CD14-positive monocyte (primary cell): Measurements from ENCODE around the gene C9orf152.

DNA sequence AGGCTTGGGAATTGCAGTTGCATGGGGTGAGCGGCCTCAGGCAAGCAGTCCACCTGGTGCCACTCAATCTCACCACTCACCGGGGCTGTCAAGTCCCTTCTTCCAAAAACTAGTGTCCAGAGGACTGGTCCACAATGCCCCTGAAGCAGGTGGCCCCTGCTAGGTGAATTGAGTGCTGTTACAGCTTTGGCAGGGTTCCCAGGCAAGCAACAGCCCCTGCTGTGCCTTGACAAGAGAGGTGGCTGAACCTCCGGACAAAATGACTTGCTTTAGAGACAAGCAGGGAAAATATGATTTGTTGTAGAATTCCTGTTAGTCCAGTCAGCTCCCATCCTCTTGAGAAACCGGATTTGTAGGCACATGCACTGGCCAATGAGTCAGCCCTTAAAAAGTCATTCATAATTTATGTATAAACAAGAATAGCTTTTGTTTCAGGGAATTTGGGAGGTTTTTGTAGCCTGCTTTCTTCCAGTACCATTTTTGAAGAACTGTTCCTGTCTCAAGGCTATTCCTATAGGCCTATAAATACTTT, 411.2 kb downstream of the ACTL7B start:
- CAGE, long polyA plus RNA, result no peak

DNA sequence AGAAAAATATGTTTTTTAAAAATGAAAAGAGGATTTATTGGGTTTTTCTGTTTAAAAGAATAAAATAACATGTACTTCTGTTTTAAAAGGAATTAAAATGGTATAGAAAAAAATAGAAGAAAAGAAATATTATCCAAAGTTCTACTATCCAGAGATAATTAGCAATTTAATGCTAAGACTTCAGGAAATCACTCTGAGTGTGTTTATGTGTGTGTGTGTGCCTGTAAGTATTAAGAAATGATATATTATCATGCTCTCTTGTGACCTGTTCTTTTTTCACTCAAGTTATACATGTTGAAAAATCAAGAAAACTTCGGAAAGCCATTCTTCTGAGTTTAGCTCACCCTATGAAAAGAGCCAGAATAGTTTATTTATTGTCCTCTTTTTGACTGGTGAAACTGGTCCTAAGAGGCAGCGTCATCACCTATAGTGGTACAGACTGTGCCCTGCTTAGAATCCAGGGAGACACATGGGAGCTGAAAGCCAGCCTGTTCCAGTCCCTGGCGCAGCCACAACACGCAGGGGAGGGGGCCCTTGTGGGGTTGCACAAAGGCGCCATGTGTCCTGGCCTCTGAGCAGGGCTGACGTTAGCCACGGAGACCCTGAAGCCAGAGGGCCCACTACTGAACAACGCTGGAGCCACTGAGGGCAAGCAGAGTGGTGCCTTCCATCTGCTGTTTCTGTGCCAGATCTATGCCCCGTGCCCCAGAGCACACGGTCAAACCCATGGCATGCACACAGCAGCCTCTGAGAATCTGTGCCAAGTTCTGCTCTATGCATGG, 147.5 kb downstream of the ACTL7B start:
- CAGE, long polyA plus RNA, result no peak

- CAGE, long polyA plus RNA, result no peak
These were observed 74.8 kb downstream of the ACTL7B start for GRCh38 chr9:108780878-108781534.

DNA sequence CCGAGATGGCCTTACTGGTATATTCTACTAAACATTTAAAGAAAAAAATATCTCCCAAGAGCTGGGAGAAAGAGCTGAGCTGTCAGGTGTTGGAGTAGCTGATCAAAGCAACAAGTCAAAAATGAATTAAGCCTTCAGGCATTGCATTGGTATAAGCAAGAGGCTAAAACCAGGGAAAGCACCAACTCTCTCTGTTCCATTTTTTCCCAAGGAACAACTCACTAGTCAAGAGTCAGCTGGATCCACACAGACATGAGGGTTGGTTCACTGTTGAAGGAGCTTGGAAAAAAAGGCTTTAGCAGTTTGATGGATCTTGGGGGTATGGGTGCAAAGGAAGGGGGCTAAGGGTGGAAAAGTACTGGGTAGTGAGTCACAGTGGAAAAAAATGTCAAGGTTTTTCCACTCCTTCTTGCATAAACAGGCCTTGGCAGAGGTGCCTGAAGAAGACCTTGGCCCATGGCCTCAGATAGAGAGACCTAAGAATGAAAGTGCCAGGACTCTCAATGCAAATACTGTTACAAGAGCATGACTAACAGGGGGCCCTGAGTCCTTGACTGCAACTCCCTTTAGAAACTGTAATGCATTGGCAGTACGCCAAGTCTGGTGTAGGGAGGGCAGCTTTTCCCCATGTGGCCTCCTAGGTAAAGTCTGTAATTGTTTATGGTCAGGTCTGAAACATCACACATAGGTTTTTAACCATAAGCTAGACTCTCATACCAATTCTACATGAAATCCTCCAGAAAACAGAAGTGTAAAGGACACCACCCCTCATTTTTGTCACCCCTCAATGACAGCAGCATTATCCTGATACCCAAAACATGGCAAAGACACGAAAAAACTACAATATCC, 23.7 kb downstream of the ACTL7A start:
- CAGE, long polyA plus RNA, result no peak

GRCh38 chr9:108891023-108891494, 29.0 kb downstream of the ACTL7A start:
- CAGE, long polyA plus RNA, result no peak

- CAGE, long polyA plus RNA, result no peak
These were observed 18.6 kb downstream of the CTNNAL1 start for GRCh38 chr9:108994712-108995108.

DNA sequence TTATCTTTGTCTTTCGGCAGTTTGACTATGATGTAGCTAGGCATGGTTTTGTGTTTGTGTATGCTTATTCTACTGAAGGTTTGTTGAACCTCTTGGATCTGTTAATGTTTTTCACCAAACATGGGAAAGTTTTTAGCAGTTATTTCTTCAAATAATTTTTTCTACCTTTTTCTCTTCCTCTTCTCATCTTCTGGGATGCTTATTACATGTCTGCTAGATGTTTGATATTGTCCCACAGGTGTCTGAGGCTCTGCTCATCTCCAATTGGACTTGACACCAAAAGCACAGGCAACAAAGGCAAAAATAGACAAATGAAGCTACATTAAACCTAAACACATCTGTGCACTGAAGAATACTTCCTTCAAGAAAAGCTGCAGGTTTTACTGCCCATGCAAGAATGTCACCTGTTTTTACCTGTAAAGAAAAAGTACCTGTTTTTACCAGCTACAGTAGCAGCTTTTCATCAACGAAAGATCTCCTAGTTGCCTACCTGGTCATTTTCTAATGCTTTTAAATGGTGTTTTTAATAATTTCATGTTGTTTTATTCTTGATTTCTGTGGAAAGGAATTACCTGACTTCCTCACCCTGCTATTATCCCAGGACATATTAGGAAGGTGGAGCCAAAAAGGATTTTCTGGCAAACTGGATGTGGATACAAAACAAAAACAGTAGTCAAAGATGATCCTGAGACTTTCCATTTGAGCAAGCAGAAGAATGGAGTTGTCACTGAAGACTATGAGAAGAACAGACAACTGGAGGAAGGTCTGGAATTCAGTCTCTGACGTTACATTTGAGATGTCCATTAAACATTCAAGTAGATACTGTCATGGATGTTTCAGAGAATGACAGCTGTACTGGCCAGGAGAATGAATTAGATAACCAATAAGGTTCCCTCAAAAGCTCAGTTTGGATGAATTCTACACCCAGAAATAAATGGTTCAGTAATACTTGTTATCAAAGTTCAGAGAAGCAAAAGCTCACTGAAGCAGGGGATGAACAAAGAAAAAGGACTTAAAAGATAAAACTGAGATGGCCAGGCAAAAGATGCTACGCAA, 40.7 kb downstream of the TMEM245 start:
- CAGE, long polyA plus RNA, result no peak

- CAGE, long polyA plus RNA, result no peak
These were observed 13.4 kb downstream of the TMEM245 start for GRCh38 chr9:109106322-109106783.

DNA sequence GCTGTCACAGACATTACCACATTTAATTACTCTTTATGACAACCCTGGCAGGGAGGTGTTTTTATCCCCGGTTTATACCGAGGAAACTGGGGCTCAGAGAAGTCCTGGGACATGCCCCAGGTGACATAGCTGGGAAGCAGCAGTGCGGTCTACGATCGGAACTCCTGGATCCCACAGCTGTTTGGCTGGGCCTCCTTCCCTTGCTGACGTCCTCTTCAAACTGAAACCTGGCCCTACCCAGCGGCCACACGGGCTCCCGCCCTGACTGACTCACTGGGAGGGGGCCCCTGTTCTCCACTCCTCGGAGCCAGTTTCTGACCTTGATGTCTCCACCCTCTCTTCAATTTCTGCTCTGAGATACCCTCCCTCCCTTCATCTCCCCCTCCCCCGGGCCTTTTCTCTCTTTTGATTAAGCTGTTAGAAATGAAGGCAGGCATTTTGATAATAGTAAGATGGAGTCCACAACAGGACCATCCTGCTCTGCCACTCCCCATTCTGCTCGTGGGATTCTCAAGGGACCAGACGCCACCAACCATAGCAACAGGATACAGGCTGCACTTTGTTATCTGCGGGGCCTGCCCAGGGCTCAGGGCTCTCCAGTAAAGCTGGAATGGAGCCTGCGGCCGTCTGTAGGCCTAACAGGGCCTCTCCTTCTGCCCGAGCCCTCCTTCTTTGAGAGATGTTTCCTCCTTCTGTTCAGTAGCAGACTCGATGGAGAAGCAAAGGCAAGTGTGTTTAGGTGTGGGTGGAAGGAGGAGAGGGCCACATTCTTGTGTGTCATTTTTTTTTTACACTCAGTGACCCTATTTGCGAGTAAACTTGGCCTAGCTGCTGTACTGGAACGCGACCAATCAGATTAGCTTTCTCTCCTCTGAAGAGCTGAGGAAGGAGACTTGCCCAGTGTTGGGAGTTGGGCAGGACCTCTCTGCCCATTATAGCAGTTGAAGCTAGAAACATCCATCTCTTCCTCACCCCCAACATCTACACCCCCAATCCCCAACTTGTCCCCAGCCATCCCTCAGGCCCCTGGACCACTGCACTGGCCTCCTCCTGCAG, 8.7 kb upstream of the EPB41L4B start:
- CAGE, long polyA plus RNA, result no peak

DNA sequence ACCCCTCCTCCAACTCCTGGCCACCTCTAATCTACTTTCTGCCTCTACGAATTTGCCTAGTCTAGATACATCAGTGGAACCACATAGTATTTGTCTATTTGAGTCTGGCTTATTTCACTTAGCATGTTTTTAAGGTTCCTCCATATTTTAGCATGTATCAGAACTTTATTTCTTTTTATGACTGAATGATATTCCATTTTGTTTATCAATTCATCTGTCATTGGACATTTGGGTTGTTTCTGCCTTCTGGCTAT, 19.0 kb downstream of the PTPN3 start:
- CAGE, long polyA plus RNA, result no peak

GRCh38 chr9:109517975-109518484, 19.9 kb upstream of the PTPN3 start:
- CAGE, long polyA plus RNA, result no peak

DNA sequence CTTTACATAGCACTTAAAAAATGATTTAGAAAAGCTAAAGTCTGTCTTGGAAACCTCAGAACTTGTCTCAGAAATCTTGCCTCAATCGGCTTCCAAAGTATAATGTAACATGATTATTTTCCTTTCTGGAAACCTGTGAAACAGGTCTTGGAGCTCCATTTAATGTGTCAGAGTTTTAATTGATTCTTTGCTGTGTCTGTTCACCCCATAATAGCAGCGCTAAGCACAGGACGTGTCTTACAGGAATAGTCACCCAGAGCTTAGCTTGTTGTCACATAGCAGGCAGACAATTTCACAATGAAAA, 40.2 kb upstream of the PTPN3 start:
- CAGE, long polyA plus RNA, result no peak

DNA sequence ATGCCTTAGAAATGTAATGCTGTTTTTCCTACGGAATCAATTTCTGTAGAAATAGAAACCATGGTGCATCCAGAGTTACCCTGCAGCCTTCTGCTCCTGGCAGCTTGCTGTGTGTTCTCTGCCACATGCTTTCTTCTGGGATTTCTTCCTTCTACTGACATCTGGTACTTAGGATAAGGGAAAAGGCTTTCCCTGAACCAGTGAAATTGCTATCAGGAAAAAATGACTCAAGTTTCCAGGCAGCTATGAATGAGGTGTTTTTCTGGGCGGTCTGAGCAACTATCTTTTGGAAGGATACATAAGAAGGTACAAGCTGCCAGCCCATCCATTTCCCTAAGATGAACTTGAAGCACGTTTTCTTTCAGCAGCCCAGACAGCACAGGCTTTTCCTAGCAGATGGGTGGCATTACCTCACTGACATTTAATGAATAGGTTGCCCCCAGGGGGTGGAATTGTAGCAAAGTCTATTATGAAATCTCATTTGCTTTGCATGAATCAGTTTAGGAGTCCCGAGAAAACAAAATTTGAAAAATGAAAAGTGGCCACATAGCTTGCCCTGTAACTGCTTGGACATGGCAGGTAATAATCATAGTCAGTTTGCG, 108.7 kb downstream of the C9orf152 start:
- CAGE, long polyA plus RNA, result no peak

DNA sequence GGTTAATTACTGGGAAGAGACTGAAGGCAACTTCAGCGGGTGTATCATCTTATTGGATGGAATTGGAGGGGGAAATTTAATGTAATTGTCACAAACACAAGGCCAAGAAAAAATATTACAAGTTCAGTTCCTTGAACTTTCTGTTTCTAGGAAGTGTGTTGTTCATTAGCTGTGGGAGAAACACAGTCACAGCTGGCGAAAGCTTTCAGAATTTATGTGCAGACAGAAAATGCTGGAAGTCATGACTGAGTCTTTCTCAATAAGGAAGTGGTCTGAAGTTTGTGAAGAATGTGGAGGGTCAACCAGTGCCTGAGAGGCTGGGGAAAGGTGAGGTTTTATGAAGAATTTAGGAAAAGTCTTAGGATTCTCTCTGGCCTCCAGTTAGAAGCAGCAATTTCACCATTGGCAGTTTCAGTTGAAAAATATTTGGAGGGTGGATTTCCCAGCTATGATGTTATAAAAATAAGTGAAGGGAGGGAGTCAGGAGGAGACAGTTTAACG, 15.0 kb downstream of the C9orf152 start:
- CAGE, long polyA plus RNA, result no peak

DNA sequence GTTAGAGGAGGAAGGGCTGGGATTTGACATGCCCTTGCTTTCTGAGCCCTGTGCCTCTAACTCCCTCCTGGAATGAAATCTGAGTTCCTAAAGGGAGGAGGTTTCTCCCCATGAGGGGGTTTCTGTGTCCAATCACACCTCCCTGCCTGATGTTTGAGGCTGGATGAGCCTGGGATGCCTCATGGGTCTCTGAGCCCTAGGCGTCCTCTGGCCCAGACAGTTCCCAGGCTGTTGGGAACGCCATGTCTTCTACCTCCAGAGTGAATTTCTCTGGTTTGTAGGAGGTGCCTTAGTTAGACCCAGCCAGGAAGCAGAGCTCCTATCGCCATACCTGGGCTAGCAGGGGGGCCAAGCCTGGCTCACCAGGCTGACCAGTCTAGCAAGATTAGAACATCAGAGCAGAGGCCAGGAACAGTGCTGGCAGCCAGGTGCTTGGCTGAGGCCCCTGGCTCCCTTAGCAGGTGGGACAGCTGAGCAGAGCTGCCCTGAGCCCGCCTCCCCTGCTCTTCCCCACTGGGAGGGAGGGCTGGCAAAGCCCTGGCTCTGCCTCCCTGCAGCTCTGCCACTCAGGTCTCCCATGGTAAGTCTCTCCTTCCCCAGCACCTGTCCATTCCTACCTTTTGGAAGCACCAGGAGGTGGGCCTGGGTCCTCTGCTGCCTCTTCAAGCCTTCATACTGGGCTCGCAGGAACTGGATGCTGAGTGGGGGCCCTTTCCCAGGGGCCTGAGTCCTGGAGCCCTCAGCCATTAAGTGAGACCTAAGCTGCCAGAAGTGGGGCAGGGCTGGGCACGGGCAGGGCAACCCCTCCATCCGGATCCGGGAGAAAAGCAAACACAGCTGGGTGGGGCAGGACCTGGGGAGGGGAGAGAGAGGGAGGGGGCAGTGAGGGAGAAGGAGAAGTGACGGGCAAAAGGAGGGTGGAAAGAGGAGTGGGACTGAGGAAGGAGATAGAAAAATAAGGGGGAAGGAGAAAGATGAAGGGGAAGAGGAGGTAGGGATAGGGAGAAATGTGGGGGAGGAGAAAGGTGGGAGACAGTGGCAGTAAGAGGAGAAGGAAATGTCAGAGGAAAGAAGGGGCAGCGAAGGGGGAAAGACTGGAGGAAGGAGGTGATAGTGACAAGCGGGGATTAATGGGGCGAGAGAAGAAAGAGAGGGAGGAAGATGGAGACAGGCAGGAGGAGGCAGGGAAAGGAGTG, 791 bp downstream of the C9orf152 start:
- CAGE, long polyA plus RNA, result no peak

DNA sequence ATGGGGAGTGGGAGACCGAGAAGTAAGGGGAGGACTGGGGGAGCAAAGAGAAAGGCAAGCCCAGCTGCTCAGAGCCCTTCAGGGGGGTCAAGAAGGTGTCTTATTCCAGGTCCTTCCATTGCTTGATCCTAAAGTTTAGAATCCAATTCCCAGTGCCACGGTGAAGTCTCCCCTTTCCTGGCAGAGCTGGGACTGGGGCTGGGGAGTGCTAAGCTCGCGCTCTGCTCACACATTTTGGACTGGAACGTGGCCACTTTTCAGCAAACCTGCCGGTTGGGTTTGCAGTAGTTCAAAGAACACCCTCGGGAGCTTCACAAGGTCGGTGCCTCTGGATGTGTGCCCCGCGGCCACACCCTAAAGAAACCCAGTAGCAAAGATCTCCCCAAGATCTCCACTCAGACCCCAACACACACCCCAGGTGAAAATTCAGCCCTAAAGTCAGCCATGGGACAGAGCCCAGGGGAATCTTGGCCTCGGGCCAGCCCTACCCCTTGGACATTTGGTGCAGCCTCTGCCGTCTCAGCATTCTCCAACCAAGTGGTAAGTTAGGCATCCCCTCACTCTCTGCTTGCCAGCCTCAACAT, at the start of gene C9orf152:
Gene C9orf152 (minus strand): TSS at position 194 of the 584 bp plus-strand sequence.
- CAGE, long polyA plus RNA, result no peak

- CAGE, long polyA plus RNA, result no peak
These were observed 6.9 kb upstream of the C9orf152 start for GRCh38 chr9:110214867-110215311.

DNA sequence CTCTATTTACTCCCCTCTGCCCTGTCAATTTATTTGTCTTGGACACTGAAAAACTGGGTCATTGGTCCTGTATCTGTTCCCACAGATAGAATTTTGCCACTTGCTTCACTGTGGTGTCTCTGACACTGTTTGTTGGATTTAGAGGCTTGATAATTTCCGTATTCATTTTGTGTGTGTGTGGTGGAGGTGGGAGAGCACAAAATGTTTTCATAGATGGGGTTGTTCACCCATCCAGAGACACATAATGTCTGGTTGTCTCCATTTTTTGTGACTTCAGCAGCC, 54.5 kb upstream of the TXNDC8 start:
- CAGE, long polyA plus RNA, result no peak

- CAGE, long polyA plus RNA, result no peak
These were observed 573 bp downstream of the SVEP1 start for GRCh38 chr9:110578879-110579456.

DNA sequence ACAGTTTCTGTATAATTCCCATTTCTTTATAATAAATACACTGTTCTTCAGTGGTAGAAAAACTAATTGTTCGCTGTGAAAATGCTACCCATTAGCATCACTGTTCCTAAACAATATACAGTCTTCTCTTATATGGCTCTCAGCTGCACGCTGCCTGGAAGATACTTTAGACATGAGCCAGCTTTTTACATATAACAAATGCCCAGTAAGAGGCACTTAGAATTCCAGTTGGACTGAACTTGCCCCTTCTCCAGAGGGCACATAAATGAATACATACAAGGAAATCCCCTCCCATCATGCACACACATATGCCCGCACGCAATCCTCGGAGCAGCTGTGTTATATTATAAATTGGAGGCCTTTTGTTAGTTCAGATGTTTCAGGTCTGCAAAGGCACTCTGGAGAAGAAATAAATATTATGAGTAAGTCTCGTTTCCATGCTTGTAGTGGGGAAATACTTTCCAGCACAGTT, 17.7 kb upstream of the MUSK start:
- CAGE, long polyA plus RNA, result no peak